ENCODE measurements around a stretch of chr2.

DNA sequence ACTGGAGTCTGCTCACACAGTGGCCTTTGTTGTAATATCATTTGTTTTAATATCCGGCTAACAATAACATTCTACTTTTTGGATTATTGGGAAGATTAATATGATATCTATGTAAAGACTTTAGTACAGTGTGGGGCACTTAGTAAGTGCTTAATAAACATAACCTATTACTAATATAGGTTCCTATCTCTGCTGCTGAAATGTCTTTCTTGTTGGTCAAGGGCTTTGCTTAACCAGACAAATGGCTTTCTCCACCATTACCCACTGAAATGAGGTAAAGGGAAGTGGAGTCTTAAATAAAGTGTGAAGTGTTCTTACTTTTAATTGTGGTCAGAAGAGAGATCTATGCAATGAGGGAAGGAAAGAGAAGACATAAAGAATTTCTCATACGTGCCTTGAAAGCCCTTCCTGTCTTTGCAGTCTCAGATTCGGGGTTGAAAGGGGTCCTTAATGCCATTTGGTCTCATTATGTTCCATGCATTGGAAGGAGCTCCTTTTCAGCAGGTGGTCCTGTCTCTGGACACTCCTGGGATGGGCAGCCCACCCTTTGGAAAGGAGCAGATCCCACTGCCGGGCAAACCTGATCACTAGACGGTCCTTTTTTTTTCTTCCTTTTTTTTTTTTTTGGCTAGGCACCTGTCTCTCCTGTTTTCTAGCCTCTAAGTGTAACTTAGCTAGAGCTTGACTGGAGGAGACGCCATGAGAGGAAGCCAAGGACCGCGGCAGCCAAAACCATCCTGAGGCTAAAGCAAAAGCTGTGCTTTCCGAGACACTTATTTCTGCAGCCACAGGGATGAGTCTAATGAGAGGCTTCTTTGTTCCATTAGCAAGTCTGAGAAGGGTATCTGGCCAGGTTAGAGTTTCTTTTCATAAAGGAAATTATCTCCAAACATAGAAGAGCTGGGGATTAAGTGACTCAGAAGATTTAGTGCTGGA, 7.0 kb upstream of the CXCR4 start:
- PRO-cap, 2 experiments: no peak in any of the 2 experiments

- PRO-cap, 2 experiments: no peak in any of the 2 experiments
Measured at GRCh38 chr2:136136715-136137372, 18.9 kb upstream of the CXCR4 start.

- PRO-cap, 2 experiments: no peak in any of the 2 experiments
Measured at GRCh38 chr2:136232746-136233247, 114.8 kb upstream of the CXCR4 start.

GRCh38 chr2:136378432-136378775, 260.5 kb upstream of the CXCR4 start:
- PRO-cap, 2 experiments: no peak in any of the 2 experiments

- PRO-cap, 2 experiments: no peak in any of the 2 experiments
Measured at GRCh38 chr2:137952889-137953120, 11.5 kb upstream of the HNMT start.

DNA sequence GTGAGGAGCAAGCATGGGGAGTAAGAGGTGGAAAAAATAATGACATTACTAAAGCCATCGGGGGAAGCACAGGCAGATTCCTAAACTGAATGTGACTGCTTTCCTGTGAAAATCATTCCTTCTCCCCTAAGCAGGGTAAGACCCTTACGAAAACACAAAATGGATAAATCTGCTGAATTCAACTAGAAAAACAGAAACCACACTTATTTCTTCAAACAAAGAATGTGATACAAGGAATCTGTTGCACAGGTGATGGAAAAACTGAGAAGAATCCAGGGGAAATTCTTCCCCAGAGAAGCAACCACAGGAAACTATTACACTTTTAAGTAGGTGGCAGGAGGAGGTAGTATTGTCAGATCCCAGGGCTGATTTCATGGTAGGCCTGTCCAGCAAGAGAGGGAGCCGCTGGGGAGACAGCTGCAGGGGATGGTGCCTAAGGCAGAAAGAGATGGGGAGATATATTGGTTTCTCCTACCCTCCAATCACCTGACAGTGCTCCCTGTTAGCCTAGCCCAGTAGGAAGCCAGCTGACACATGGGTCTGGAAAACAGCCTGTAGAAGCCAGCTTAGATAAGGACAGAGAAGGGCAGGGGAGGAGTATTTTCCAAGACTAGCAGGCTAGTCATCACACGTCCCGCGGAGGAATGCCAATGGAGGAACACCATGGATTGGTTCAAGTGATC, 8.4 kb upstream of the SPOPL start:
- PRO-cap, 2 experiments: no peak in any of the 2 experiments

GRCh38 chr2:138504464-138505197, 3.1 kb downstream of the SPOPL start:
- PRO-cap, 2 experiments: no peak in any of the 2 experiments

DNA sequence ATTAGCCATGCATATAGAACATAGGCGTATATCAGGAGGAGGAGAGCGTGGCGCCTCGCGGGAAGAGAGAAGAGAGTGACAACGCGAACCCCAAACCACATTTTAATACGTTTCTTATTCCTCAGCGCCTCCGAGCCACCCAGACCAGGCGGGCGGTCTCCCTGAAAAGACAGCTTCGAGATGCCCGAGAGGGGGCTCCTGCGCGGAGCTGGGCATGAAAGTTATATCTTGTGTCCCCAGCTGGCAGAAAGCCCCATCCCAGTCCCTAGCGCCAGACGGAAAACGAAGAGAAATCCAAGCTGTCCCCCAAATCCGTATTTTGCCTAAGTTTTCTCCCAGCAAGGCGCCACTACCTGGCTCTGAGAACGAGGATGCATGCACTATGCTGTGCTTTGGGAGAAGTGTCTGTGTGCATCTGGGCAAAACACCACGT, 816 bp downstream of the NXPH2 start:
- PRO-cap, 2 experiments: no peak in any of the 2 experiments

- PRO-cap, 2 experiments: no peak in any of the 2 experiments
Measured at GRCh38 chr2:142695264-142695753, 182.2 kb upstream of the KYNU start.

GRCh38 chr2:143132160-143132794, 3.1 kb downstream of the ARHGAP15 start:
- PRO-cap, 2 experiments: no peak in any of the 2 experiments

DNA sequence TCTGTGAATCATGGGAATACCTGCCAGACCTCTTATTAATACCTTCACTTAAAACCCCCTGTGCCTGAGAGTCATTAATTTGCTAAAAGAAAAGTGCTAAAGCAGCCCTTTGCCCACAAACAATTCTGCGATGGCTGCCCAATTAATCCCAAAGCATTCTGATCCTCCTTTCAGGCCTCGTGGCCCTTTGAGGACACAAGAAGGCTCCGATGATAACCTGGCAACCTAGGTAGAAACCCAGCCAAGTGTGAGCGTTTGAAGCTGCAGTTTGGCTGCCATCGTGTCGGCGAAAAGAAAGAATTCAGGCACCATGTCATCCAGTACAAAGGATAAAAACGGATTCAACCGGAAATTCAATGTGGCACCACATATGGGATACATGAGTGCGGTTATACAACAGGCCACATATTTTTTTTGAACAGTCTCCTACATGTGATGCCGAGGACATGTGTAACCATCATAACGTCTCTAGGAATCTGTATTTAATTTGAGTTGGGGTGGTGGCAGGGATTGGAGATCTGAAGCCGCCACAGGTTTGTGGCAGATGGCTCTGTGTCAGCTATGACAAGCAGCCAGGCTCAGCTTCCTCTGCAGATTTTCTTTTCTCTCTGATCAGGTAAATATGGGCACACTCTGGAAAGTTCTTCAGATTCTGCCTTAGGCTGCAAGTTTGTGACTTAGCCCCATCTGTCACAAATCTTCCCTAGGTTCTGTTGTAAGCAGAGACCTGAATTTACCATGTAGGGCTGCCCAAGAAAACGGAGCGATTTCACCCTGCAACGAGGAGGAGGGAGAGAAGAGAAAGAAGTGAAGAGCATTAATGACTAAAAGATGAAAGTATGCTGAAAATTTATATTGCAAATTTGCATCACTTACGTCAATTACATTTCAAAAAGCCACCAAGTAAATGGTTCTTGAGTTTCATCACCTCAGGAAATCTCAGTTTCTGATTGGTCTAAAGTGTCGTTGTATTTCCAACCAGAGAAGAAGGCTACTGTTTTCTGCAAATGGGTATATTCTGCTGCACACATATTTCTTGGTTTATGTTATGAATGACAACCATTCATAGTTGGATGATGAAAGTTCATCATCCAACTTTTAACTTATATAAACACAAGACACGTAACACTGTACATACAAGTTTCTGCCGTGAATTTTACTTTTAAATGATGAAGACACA, 385.6 kb downstream of the GTDC1 start:
- PRO-cap, 2 experiments: no peak in any of the 2 experiments

- PRO-cap, 2 experiments: peak in 1 of 2 experiments; most common minus-strand start chr2:144372816 (in 1)
Measured at GRCh38 chr2:144372217-144373040, 40.1 kb upstream of the GTDC1 start.

DNA sequence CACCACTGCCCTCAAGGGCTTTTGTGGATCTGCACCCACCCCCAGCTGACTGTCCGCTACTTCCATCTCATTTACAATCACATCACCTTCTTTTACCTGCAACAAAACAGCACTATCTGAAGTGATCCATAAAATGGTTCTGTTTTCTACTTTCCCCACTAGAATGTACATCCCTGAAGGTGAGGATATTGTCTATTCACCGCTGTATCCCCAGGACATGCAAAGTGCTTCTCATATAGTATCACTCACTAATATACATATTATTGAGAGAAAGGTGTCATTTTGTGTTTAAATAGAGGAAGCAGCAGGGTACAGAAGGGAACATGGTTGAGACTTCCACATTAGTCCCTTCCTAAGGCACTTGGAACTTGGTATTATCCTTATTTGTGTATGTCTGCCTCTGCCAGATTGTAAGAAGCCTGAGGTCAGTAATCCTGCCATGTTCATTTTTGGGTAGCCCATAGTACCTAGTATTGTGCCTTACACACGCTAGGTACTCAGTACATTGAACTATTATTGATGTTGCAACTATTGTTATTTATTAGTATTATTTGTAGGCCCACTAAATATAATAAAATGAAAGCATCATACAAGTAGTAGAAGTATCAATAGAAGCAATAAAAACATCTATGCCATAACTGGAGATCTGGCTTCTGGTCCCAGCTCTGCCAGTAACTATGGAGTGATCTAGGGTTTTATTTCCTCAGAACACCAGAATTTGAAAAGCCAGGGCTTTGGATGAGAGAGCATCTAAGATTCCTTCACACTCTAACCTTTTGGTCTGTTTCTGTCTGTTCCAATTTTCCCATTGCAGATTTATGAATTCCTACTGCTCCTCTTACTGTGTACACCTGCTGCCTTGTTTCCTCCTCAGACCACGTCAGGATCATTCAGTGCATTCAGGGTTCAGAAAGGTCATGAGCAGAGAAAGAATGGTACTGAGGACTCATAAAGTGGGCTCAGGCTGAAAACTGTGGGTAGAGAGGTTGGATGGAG, 48.9 kb upstream of the GTDC1 start:
- PRO-cap, 2 experiments: no peak in any of the 2 experiments

GRCh38 chr2:144455804-144456490, 64.0 kb downstream of the ZEB2 start:
- PRO-cap, 2 experiments: no peak in any of the 2 experiments

DNA sequence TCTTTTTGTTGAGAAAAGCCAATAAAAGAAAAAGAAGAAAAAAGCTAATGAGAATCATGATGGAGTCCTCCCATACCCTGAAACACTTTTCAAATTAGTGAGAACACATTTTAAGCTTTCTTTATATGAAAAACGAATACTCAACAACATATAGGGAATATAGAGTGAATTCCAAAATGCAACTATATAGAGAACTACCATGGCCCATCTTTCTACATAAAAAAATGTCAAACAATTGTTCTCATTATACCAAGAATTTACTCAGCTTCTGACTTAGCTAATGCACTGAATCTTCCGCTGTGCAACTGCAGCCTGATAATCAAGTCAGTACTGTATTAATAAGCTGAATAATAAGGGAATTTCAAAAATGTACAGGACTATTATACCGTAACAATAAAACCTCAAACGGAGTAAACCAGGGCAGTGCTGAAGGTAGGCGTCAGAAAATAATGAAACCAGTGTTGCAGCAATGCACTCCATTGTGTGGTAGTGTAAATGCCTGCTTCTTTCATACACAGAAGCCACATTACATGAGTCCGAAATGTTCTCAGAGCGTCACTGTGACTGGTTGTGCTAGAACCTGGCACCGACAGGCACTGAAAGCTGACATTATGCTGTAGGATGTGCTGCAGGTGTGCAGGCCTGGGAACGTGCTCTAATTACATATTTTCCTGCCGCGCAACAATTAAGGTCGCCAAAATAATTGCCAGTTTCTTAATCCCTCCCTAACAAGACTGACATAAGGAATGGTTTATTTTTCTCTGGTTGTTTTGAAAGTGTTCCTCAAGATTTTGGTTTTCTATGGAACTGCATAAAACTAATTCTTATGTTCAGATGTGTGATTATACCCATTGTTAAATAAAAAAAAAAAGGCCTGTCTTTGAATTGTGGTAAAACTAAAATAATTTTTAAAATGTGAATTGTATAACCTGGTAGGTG, 53.3 kb downstream of the ZEB2 start:
- PRO-cap, 2 experiments: no peak in any of the 2 experiments

GRCh38 chr2:144498104-144498726, 21.7 kb downstream of the ZEB2 start:
- PRO-cap, 2 experiments: no peak in any of the 2 experiments

DNA sequence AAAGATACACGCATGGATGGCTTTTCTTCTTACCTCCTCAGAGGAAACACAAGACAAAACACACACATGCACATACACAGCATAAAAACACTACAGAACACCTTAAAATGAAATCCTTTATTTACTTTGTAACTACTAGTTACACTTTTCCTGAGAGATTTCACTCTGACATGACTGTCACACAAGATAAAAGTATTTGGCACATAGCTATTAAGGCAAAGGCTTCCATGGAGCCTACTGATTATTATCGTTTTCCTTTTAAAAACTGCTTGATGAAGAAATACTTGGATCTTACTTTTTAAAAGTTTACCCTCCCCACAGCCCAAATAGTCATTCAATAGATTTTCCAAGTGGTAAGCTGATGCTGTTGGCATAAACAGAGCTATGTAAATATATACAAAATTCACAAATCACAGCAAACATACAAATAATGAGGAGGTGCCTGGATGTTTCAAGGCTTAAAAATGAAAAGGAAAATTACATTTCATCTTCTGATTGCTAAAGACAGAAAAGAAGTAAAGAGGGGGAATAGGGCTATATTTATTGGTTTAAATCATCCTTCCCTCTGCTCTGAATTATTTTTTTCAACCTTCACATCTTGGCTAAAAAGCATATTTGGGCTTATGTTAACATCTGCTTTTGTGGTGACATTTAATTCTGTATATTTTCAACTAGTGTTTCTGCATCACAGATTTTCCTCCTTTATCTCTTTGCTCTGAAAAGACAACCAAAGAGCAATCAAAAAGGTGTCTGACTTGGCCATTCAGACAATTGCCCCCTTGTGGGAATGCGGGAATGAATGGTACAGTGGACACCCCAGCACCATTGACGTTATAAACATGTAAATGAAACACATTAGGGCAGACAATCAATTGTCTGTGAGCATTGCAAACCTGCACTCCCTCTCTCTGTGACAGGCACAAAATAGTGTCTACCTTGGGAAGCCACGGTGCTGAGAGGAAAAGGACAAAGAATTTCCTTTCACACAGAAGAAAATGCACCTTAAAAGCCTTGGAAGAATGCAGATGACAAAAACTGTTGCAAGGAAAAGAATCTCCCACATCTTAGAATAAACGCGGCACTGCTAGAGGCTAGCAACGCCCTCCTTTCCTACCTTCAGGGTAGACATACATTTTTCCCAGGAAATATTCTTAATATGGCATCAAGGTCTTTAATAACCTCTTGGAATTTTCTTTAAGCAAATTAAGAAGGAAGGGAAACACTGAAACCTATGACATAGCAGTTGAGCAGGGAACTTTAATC, 8.2 kb downstream of the ZEB2 start:
- PRO-cap, 2 experiments: no peak in any of the 2 experiments

- PRO-cap, 2 experiments: no peak in any of the 2 experiments
Measured at GRCh38 chr2:144521391-144522030, 1.6 kb upstream of the ZEB2 start.

GRCh38 chr2:144582542-144583445, 62.9 kb upstream of the ZEB2 start:
- PRO-cap, 2 experiments: no peak in any of the 2 experiments

GRCh38 chr2:144659528-144660252, 139.8 kb upstream of the ZEB2 start:
- PRO-cap, 2 experiments: no peak in any of the 2 experiments

Data from Metastatic Liver Carcinoma in the Lung (tissue), 2 donors.